ENCODE results near the gene ADGRD2.

DNA sequence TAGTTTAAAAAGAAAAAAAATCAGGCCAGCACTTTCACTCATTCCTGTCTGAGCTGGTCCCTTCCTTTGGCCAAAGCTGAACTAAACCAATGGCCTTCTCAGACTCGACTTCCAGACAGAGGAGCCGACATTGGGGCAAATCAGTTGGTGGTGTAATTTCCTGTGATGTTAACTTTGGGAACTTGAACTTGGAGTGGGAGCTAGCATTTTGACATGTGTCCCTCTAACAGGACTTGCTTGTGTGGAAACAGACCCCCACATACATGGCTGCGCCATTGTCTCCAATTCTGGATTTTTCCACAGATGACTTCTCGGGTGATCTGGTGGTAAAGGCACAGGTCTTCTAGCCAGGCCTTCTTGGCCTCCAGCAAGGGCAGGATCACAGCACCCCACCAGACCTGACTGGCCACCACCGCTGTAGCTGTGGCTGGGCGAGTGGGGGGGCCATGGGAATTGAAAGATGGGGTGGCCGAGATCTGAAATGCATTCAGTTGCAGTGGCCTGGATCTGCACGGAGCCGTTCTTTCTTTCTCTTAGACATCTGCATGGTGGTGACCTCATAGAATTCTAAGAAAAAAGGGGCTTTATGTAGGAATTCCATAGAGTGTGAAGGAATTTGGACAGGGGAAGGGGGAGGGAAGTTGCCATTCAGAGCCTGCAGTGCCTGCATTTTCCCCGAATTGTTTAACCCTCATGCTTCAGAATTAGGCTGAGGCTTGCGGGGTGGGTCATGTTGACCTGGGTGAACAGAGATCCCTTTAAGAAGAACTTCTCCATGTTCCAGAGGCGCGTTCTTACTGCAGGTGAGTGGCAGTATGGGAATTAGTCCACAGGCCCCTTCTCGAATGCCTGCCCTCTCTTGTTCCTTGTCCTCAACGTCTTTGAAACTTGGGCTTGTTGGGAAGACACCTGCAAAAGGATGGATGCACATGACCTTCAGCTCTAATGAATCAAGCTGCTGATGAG lies 4.8 kb downstream of the NEK6 start:
- RAMPAGE, long total RNA: no peak
- RRBS, 2 experiments: no CpG with 5 or more reads among the region's 15 CpGs
CAGE:
- cytosol, long polyA minus RNA: no peak
- cytosol, long polyA plus RNA: no peak
- long polyA plus RNA: no peak
- nucleolus, long total RNA: no peak
- nucleus, long polyA plus RNA: no peak
- nucleus, long total RNA: no peak

DNA sequence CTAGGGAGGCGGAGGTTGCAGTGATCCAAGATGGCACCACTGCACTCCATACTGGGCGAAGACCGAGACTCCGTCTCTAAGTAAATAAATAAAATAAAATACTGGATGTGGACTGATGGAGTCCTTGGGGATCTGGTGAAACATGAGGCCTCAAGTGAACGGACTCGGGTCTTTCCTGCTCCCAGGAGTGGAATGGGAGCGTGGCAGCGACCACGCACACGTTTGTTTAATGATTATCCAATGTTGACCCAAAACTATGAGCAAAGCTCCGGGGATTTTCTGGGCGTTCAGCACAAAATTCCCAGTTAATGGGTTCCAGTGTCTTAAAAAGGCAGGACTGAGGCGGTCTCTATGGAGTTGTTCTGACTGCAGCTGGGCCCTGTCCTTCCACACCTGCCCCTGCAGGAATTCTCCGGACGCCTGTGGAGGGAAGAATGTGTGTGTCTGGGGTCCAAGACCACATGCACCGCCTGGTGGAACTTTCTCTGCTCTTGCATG lies 26.6 kb downstream of the NEK6 start:
- RAMPAGE, long total RNA: no peak
- RRBS, 2 experiments: no CpG with 5 or more reads among the region's 16 CpGs
CAGE:
- cytosol, long polyA minus RNA: no peak
- cytosol, long polyA plus RNA: no peak
- long polyA plus RNA: no peak
- nucleolus, long total RNA: no peak
- nucleus, long polyA plus RNA: no peak
- nucleus, long total RNA: no peak

- RAMPAGE, long total RNA: no peak
- RRBS, 2 experiments: 3% methylated on average over 3 of the region's 21 CpGs; no CpG with 5 or more reads in 1 of the 2 experiments
CAGE:
- cytosol, long polyA minus RNA: no peak
- cytosol, long polyA plus RNA: no peak
- long polyA plus RNA: no peak
- nucleolus, long total RNA: no peak
- nucleus, long polyA plus RNA: no peak
- nucleus, long total RNA: no peak
Observed at GRCh38 chr9:124290060-124290603, 32.4 kb downstream of the NEK6 start.

DNA sequence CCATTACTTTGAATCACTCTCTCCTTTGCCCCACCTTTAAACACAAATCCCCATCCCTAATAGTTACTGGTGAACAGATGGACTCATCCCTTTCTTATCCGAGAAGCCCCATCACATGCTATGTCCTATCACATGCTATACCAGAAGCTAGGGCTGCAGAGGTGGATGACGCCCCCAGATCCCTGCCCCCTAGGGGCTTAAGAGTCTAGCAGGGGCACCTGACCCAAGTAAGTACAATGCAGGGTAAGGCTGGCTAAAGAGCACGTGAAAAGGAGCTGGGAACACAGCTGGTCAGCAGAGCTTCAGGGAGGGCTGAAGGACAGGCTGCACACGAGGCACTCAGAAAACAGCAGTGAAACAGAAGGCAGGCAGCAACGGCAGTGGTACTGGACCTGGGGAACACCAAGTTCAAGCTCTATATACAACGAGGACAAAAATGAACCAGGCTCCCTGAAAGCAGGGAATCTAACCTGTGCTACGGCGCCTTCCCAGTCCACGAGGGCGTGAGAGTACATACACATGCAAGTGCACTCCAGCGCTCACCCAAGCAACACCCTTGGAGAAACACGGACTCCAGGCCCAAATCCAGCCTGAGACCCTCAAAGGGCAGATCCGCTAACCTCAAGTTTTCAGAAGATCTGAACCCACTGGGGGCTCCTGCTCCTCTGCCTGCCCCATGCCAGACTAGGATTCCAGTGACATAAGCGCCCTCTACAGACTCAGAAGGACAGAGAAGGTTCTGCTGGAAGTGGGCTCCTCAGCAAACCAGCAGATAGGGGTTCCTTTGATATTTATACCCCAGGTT lies 57.5 kb downstream of the PSMB7 start:
- RAMPAGE, long total RNA: no peak
- RRBS, 2 experiments: no CpG with 5 or more reads among the region's 14 CpGs
CAGE:
- cytosol, long polyA minus RNA: no peak
- cytosol, long polyA plus RNA: no peak
- long polyA plus RNA: no peak
- nucleolus, long total RNA: no peak
- nucleus, long polyA plus RNA: no peak
- nucleus, long total RNA: no peak

DNA sequence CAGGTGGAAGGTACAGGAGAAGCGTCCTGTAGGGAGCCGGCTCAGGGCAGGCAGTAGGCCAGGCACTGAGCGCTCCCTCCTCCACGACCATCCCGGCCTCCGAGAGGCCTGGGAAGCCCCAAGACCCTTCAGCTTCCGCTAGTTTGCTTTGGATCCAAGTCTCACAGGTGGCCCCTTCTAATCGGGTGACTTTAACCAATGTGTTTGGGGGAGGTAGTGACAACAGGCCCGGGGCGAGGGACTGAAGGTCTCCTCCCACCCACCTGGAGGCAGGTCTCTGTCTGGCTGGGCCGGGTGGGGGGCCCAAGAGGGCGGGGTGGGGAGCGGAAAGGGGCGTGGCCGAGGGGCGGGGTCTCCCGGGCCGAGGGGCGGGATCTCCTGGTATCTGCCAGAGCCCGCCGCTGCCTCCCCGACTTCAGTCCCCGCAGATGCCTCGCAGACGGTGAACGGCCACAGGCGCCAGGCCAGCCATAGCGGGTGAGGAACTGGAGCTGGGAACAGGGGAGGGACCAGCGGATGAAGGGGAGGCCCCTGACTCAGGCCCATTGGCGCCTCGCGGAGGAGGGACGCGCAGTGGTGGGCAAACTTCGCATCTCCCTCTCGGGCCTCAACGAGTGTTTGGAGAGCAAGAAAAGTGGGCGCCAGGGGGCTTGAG lies at the start of gene ADGRD2:
ADGRD2 (plus strand) TSS at position 418 of the 655 bp plus-strand sequence.
- RAMPAGE, long total RNA: no peak
- RRBS, 2 experiments: 23 to 32% methylated on average over 13 to 14 of the region's 38 CpGs
CAGE:
- cytosol, long polyA minus RNA: no peak
- cytosol, long polyA plus RNA: no peak
- long polyA plus RNA: no peak
- nucleolus, long total RNA: no peak
- nucleus, long polyA plus RNA: no peak
- nucleus, long total RNA: no peak

- RAMPAGE, long total RNA: no peak
- RRBS, 2 experiments: no CpG with 5 or more reads among the region's 2 CpGs
CAGE:
- cytosol, long polyA minus RNA: no peak
- cytosol, long polyA plus RNA: no peak
- long polyA plus RNA: no peak
- nucleolus, long total RNA: no peak
- nucleus, long polyA plus RNA: no peak
- nucleus, long total RNA: no peak
Observed at GRCh38 chr9:124556792-124557050, 49.5 kb upstream of the NR5A1 start.

GRCh38 chr9:124593652-124594184 lies 86.5 kb upstream of the NR5A1 start:
- RAMPAGE, long total RNA: no peak
- RRBS, 2 experiments: no CpG with 5 or more reads among the region's 4 CpGs
CAGE:
- cytosol, long polyA minus RNA: no peak
- cytosol, long polyA plus RNA: no peak
- long polyA plus RNA: no peak
- nucleolus, long total RNA: no peak
- nucleus, long polyA plus RNA: no peak
- nucleus, long total RNA: no peak

GRCh38 chr9:124692311-124692831 lies 78.7 kb downstream of the NR6A1 start:
- RAMPAGE, long total RNA: no peak
- RRBS, 2 experiments: no CpG with 5 or more reads among the region's 7 CpGs
CAGE:
- cytosol, long polyA minus RNA: no peak
- cytosol, long polyA plus RNA: no peak
- long polyA plus RNA: no peak
- nucleolus, long total RNA: no peak
- nucleus, long polyA plus RNA: no peak
- nucleus, long total RNA: no peak

DNA sequence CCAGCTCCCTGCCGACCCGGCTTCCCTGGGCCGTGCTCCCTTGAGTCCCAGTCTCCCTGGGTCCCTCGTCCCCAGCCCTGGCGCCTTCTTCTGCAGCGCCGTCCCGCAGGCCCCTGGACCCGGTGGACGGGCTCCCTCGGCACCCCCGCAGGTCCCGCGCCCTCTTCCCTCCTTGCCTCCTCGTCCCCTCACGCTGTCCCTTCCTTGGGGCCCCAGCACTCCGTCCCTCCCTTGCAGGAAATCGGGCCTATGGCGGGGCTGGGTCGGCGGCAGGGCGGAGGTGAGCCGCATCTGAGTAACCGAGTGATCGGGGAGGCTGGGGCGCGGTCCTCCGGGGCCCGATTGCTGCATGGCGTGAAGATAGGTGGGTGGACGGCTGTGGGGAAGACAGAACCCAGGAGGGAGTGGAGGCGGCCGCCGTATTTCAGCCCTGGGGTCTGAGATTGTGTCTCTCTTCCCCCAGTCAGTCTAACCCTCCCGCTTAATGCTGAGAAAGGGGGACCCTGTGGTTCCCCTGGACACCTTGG lies 7.7 kb downstream of the ARPC5L start:
- RAMPAGE, long total RNA: no peak
- RRBS, 2 experiments: under 1% methylated on average over 6 of the region's 35 CpGs; no CpG with 5 or more reads in 1 of the 2 experiments
CAGE:
- cytosol, long polyA minus RNA: no peak
- cytosol, long polyA plus RNA: no peak
- long polyA plus RNA: no peak
- nucleolus, long total RNA: no peak
- nucleus, long polyA plus RNA: no peak
- nucleus, long total RNA: no peak

DNA sequence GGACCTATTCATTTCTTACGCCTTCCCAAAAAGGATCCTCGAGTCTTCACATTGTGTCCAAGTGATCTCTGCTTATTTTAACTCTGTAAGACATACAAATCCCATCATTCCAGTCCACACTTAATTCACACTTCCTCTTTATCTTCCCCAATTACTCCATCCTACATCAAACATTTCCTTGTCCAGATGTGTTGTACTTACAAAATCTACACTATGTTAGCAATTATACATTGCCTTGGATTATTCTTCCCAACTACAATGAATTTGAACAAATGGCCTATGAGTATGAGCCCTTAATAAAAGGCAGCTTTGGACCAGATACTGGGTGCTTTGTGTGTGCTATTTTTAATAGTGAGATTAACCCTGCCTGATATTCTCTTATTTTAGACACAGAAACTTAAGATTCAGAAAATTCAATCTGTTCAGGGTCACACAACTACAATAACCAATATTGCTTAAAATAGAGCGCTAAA lies 1.8 kb upstream of the SCAI start:
- RAMPAGE, long total RNA: no peak
- RRBS, 2 experiments: no CpG with 5 or more reads among the region's 3 CpGs
CAGE:
- cytosol, long polyA minus RNA: no peak
- cytosol, long polyA plus RNA: no peak
- long polyA plus RNA: no peak
- nucleolus, long total RNA: no peak
- nucleus, long polyA plus RNA: no peak
- nucleus, long total RNA: no peak

GRCh38 chr9:125200684-125201485 lies 543 bp downstream of the RABEPK start:
- RAMPAGE, long total RNA: start-site peak on the plus strand at chr9:125200807-125200859, 21 and 27 reads in 2 replicates
- RRBS, 2 experiments: no CpG with 5 or more reads among the region's 16 CpGs
CAGE:
- cytosol, long polyA minus RNA: no peak
- cytosol, long polyA plus RNA: no peak
- long polyA plus RNA: no peak
- nucleolus, long total RNA: no peak
- nucleus, long polyA plus RNA: no peak
- nucleus, long total RNA: no peak

- RAMPAGE, long total RNA: no peak
- RRBS, 2 experiments: no CpG with 5 or more reads among the region's 16 CpGs
CAGE:
- cytosol, long polyA minus RNA: no peak
- cytosol, long polyA plus RNA: no peak
- long polyA plus RNA: no peak
- nucleolus, long total RNA: no peak
- nucleus, long polyA plus RNA: no peak
- nucleus, long total RNA: no peak
Observed at GRCh38 chr9:125262179-125262820, 674 bp downstream of the GAPVD1 start.

DNA sequence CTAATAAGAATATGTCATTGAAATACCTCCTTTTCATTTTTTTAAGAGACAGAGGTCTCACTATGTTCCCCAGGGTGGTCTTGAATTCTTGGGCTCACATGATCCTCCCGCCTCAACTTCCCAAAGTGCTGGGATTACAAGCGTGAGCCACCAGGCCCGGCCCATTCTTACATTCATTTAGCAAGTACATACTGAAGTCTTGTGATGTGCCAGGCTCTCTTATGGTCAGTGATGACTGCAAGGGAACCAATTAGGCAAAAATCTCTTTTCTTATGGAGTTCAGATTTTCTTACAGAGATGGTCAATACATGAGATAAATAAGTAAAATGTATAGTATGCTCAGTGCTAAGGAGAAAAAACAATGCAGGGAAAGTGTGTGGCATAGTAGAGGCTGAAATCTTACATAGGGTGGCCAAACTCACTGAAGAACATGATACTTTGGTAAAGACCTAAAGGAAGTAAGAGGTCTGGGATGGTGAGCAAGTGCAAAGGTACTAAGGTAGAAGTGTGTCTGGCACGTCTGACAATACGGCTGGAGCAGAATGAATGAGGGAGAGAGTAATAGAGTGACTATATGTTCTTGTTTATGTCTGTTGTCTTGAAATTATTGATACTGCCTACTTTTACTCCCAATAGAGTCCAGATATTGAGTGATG lies 27.0 kb downstream of the GAPVD1 start:
- RAMPAGE, long total RNA: no peak
- RRBS, 2 experiments: no CpG with 5 or more reads among the region's 5 CpGs
CAGE:
- cytosol, long polyA minus RNA: no peak
- cytosol, long polyA plus RNA: no peak
- long polyA plus RNA: no peak
- nucleolus, long total RNA: no peak
- nucleus, long polyA plus RNA: no peak
- nucleus, long total RNA: no peak

GRCh38 chr9:125506214-125506463 lies 200.9 kb downstream of the MAPKAP1 start:
- RAMPAGE, long total RNA: no peak
- RRBS, 2 experiments: no CpG with 5 or more reads among the region's 13 CpGs
CAGE:
- cytosol, long polyA minus RNA: no peak
- cytosol, long polyA plus RNA: no peak
- long polyA plus RNA: no peak
- nucleolus, long total RNA: no peak
- nucleus, long polyA plus RNA: no peak
- nucleus, long total RNA: no peak

- RAMPAGE, long total RNA: no peak
- RRBS, 2 experiments: no CpG with 5 or more reads among the region's 8 CpGs
CAGE:
- cytosol, long polyA minus RNA: no peak
- cytosol, long polyA plus RNA: no peak
- long polyA plus RNA: start-site peak on the minus strand at chr9:125704423-125704454, 37 and 38 reads in 2 replicates
- nucleolus, long total RNA: start-site peak on the minus strand at chr9:125704296-125704424, 27 reads
- nucleus, long polyA plus RNA: start-site peak on the minus strand at chr9:125704404-125704439, 50 and 60 reads in 2 replicates
- nucleus, long total RNA: no peak
Observed at GRCh38 chr9:125704024-125704801, 2.8 kb downstream of the MAPKAP1 start.

GRCh38 chr9:125821088-125821762 lies 74.1 kb downstream of the PBX3 start:
- RAMPAGE, long total RNA: no peak
- RRBS, 2 experiments: no CpG with 5 or more reads among the region's 5 CpGs
CAGE:
- cytosol, long polyA minus RNA: no peak
- cytosol, long polyA plus RNA: no peak
- long polyA plus RNA: no peak
- nucleolus, long total RNA: no peak
- nucleus, long polyA plus RNA: no peak
- nucleus, long total RNA: no peak

DNA sequence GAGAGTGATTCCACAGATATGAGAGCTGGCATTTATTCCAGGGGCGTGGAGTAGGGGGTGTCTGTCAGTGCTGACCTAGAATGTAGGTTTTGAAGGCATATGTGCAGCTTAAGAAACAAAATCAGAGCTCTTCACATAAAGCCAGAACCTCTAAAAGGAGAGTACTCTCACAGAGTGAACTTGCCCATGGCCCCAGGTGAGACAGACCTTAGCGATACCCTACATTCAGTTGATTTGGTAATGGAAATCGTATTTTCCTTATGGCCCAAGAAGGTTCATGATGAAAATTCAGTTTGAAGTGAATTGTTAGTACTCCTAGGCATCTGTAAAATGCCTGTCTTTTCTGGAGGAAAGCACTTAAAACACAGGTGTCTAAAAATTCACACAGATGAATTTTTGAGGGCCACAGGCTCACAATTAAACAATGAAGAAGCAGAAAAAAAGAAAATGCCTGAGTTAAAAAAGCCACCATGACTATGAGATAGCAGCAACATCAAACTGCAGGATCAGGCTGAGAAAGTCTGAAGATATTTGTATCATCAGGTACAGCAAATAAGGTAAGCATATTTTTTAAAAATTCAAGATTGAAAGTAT lies 121.4 kb downstream of the PBX3 start:
- RAMPAGE, long total RNA: no peak
- RRBS, 2 experiments: no CpG with 5 or more reads among the region's 3 CpGs
CAGE:
- cytosol, long polyA minus RNA: no peak
- cytosol, long polyA plus RNA: no peak
- long polyA plus RNA: no peak
- nucleolus, long total RNA: no peak
- nucleus, long polyA plus RNA: no peak
- nucleus, long total RNA: no peak

GRCh38 chr9:125877965-125879003 lies 131.1 kb downstream of the PBX3 start:
- RAMPAGE, long total RNA: no peak
- RRBS, 2 experiments: no CpG with 5 or more reads among the region's 4 CpGs
CAGE:
- cytosol, long polyA minus RNA: no peak
- cytosol, long polyA plus RNA: no peak
- long polyA plus RNA: no peak
- nucleolus, long total RNA: no peak
- nucleus, long polyA plus RNA: no peak
- nucleus, long total RNA: no peak

DNA sequence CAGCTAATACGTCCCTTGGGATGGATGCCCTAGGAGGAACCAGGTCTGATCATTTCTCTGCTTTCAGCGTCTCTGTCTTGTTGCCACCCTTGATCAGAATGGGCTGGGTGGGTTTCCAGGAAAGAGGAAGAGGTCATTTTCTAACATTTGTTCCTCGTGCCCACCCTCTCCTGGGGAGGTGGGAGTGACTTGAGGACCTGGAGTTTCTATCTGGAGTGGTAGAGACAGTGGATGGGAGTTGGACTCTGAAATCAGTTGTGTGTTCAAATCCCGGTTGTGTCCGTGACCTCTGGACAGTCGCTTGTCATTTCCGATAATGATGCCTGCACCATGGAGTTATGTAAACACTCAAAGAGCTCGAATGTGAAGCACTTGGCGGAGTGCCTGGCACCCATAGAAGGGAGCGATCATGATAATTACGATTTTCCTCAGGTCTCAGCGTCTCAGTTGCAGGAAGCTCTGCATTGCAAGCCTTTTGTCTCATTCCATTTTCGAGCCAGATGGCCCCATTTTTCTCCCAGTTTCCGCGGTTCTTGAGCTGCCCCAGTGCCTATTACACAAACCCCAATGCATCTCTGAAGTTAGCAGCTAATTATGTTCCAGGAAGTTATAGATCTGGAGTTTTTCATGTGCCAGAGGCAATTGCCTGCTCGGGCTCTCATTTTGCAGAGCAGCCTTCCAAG lies 175.6 kb upstream of the MVB12B start:
- RAMPAGE, long total RNA: no peak
- RRBS, 2 experiments: no CpG with 5 or more reads among the region's 16 CpGs
CAGE:
- cytosol, long polyA minus RNA: no peak
- cytosol, long polyA plus RNA: no peak
- long polyA plus RNA: no peak
- nucleolus, long total RNA: no peak
- nucleus, long polyA plus RNA: no peak
- nucleus, long total RNA: no peak

- RAMPAGE, long total RNA: no peak
- RRBS, 2 experiments: no CpG with 5 or more reads among the region's 4 CpGs
CAGE:
- cytosol, long polyA minus RNA: no peak
- cytosol, long polyA plus RNA: no peak
- long polyA plus RNA: no peak
- nucleolus, long total RNA: no peak
- nucleus, long polyA plus RNA: no peak
- nucleus, long total RNA: no peak
Observed at GRCh38 chr9:126334801-126335493, 8.3 kb downstream of the MVB12B start.